Cardiac ventricle fibroblast (primary cell): ENCODE data around the gene ZNF280B.

DNA sequence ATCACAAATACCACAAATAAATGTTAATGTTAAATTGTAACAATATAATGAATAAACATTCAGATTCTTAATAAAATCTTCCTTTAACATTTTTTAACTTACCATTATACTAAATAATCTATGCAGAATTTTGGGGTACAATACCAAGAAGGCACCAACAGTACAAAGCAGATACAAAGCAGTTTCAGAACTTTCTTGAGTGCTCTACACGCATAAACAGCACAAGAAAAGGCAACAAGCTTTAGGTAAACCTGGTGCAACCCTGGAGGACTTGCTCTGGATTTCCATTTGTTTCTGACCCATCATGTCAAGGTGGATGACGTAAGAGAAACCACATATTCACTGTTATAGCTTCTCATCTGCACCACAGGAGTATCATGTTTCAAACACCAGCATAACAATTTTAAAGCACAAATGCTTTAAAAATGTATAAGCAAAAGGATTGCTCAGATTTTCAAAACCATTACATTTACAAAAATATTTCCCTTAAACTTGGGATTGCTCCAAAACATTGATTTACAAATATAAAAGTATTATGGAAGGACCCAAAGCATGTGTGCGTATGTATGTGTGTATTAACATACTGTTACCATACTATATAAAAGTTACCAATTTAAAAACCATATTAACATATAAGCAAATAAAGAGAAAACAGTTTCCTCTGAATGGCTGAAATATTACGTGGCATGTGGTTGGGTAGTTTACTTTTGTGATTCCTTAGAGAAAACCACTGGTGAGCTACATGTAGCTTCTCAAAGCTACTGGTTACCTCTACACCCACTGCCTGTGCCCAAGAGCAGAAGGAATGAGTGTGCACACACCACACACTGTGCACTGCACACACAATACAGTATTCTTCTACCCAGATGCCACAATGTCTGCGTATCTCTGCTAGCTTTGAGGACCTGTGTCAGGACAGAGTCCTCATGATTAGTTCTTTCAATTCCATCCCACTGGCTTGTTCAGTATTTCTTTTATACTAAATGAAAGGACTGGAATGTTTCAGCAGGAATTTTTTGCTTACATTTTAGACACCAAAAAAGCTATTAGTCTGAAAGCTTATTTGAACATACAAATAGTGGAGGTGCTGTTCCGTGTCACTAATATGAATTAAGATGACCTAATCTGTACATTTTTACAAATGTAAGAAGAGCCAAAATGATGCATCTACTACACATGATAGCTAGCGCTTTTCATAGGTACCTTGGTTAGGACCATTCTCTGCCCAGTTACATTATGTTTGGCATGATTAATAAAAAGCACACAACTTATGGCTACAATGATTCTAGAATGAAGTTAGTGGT, 25.4 kb upstream of the YPEL1 start:
- RAMPAGE, long total RNA = no peak

DNA sequence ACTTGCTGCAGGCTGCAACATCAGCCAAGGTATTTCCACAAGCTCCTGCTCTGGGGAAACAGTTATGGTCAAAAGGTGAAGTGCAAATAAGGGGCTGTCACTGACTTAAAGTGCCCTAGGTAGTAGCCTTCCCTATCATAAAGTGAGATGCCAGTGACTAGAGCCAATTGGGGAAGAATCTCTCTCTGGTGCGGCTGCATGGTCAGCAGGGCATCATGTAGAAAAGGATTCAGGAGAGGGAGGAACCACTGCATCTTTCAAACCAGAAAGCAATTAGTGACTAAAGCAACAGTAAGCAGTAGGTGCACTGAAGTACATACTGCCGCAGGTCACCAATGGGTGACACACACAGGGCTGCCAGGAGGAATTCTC, 28.1 kb upstream of the YPEL1 start:
- RAMPAGE, long total RNA = no peak

- RAMPAGE, long total RNA = no peak
Observed at GRCh38 chr22:21803026-21803625, 64.3 kb downstream of the MAPK1 start.

DNA sequence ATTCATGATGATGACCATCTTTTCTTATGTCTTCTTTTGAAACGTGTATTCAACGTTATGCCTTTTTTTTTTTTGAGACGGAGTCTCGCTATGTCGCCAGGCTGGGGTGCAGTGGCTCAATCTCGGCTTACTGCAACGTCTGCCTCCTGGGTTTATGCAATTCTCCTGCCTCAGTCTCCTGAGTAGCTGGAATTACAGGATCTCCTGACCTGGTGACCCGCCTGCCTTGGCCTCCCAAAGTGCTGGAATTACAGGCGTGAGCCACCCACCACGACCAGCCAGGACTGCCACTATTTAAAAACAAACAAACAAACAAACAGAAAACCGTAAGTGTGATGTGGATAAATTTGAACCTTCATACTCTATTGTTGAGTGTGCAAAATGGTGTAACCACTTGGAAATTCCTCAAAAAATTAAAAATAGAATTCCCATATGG, 56.7 kb downstream of the MAPK1 start:
- RAMPAGE, long total RNA = no peak

DNA sequence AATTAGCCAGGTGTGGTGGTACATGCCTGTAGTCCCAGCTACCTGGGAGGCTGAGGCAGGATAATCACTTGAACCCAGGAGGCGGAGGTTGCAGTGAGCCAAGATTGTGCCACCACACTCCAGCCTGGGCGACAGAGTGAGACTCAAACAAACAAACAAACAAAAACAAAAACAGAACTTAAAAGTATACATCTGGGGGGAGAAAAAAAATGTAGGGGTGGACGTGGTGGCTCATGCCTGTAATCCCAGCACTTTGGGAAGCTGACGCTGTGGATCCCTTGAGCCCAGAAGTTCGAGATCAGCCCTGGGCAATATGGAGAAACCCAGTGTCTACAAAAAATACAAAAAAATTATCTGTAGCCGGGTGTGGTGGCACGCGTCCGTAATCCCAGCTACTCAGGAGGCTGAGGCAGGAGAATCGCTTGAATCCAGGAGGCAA, 31.2 kb downstream of the MAPK1 start:
- RAMPAGE, long total RNA = no peak

DNA sequence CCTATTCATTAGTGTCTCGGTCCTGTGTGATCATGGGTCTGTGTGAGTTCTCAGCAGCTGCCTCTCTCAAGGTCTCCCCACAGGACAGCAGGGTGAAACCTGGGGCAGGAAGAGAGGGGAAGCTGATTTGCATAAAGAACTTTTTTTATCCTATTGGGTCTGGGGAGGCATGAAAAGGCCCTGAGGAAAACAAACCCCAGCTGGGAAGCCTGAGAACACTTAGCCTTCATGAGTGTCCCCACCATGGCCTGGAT, 115.9 kb upstream of the TOP3B start:
- RAMPAGE, long total RNA = no peak

DNA sequence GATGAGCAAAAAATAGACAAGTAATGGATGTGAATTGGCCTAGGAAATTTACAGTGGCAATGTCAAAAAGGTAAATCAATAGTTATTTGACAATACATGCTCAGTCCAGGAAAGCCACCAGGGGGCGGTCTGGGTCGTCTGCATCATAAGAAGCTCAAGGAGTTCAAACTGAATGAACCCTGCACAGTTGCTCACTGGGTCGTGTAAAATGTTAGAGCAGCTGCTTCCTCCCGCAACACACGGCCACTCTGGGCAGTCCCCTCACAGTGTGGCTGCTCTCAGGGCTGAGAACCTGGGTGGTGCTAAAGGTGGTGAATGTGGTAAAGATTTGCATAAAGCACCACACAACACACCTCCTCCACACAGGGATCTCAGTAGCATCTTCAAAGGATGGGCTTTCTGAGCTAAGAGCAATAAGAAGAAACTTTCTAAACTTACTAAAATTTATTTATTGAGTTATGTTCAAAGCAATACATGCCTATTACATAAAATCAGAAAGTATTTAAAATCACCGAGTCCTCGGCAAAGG, 85.8 kb downstream of the ZNF280B start:
- RAMPAGE, long total RNA = no peak

DNA sequence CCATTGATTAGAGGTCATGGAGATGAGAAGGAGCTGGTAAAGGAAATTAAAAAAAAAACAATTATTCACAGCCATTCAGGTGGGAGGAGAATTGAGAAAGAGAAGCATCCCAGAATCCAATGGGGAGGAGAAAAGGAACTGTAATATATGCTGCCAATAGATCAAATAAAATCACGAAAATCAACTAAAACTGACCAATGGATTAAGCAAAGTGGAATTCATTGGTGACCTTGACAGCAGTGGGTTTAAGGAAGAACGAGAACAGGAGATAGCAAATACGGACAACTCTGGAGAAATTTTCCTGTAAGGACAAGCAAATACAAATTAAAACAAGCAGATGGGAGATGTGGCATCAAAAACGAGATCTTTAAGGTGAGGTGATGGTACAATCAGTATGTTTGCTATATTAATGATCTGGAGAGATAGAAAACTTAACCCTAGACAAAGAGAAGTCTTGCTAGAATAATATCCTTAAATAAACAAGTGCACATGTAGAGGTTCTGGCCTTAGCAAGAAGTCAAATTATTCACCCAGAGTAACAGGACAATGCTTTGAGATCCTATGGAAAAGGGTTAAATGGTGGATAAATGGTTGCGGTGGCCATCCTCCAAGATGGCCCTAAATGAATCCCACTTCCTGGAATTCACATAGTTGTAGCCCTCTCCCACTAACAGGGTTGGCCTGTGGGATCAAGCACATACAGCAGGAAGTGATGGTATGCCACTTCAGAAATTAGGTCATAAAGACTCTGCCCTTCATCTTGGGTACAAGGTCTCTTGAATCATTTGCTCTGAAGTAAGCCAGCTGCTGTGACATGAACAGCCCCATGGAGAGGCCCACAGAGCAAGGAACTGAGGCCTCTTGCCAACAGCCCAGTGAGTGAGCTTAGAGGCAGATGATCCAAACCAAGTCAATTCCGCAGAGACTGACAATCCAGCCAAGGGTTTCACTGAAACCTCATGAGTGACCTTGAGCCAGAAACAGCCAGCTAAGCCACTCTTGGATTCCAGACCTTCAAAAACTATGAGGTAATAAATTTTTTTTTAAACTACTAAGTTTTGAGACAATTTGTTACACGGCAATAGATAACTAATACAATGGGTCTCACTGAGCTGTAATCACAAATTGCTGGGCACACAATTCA, 1.9 kb downstream of the ZNF280B start:
- RAMPAGE, long total RNA = no peak

DNA sequence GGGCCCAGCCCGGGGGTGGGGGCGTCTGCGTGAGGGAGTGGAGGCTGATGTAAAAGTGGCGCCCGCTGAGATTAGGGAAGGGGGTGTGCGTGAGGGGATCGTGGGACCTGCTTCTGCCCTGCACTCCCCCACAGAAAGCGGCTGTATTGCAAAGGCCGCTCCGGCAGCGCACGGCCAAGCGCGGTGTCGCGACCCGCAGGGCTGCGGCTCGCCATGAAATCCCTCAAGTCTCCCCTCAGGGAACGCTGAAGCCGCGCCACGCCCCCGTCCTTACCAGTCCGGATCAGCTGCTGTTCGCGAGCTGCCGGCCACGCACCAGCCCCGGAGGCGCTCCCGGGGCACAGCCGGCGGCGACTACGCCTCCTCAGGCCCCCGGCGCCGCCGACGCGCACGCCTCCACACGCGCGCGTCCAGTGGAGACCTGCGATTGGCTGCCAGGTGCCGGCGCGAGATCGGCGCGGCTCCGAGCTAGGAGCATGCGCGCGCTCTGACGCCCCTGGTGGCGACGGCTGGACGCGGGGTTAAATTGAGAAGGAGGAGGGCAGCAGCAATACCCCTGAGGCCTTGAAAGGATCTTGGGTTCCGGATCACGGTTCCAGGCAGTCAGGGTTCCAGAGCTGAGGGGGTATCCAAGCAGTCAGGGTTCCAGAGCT, at the start of gene ZNF280B:
Gene ZNF280B, minus strand, starts transcription at position 358 of the 653 bp plus-strand sequence.
- RAMPAGE, long total RNA = no peak

- RAMPAGE, long total RNA = no peak
Observed at GRCh38 chr22:22734279-22734828, 89.9 kb downstream of the GGTLC2 start.

DNA sequence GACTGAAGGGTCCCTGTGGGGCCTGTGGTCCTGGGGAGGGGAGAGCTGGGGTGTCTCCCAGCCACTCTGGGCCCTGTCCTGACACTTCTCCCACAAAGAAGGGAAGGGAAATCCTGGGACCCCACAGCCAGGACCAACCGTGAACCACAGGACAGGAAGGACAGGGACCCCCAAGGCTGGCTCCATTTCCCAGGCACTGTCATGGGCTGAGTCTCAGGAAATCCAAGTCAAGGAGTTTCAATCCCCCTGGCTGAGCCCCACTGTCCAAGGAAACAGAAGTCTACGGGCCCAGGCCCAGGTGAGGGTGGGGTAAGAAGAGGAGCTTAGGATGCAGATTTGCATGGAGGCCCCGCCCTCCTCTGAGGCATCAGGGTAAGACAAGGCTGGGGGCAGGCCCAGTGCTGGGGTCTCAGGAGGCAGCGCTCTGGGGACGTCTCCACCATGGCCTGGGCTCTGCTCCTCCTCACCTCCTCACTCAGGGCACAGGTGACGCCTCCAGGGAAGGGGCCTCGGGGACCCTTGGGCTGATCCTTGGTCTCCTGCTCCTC, 31.4 kb upstream of the IGLL5 start:
- RAMPAGE, long total RNA = no peak

DNA sequence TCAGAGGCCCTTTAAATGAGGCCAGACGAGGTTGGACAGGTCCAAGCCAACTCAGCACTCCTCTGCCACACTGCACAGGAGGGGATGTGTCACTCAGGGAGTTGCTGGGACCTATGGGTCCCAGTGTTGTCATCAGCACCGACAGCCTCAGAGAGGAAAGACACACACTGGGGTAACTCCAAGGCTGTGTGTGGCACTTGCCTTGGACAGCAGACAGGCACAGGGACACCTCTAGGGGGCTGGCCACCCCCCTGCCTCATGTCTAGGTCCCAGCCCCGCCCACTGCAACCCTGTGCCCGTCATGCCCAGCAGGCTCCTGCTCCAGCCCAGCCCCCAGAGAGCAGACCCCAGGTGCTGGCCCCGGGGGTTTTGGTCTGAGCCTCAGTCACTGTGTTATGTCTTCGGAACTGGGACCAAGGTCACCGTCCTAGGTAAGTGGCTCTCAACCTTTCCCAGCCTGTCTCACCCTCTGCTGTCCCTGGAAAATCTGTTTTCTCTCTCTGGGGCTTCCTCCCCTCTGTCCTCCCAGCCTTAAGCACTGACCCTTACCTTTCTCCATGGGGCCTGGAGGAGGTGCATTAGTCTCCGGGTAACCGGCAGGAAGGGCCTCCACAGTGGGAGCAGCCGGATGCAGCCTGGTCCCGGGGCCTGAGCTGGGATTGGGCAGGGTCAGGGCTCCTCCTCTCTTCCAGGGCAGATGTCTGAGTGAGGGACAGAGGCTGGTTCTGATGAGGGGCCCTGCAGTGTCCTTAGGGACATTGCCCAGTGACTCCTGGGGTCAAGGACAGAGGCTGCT, 6.0 kb downstream of the IGLL5 start:
- RAMPAGE, long total RNA = no peak

GRCh38 chr22:22904639-22905176, 17.1 kb downstream of the IGLL5 start:
- RAMPAGE, long total RNA = no peak

GRCh38 chr22:22975263-22975592, 87.6 kb downstream of the IGLL5 start:
- RAMPAGE, long total RNA = no peak

DNA sequence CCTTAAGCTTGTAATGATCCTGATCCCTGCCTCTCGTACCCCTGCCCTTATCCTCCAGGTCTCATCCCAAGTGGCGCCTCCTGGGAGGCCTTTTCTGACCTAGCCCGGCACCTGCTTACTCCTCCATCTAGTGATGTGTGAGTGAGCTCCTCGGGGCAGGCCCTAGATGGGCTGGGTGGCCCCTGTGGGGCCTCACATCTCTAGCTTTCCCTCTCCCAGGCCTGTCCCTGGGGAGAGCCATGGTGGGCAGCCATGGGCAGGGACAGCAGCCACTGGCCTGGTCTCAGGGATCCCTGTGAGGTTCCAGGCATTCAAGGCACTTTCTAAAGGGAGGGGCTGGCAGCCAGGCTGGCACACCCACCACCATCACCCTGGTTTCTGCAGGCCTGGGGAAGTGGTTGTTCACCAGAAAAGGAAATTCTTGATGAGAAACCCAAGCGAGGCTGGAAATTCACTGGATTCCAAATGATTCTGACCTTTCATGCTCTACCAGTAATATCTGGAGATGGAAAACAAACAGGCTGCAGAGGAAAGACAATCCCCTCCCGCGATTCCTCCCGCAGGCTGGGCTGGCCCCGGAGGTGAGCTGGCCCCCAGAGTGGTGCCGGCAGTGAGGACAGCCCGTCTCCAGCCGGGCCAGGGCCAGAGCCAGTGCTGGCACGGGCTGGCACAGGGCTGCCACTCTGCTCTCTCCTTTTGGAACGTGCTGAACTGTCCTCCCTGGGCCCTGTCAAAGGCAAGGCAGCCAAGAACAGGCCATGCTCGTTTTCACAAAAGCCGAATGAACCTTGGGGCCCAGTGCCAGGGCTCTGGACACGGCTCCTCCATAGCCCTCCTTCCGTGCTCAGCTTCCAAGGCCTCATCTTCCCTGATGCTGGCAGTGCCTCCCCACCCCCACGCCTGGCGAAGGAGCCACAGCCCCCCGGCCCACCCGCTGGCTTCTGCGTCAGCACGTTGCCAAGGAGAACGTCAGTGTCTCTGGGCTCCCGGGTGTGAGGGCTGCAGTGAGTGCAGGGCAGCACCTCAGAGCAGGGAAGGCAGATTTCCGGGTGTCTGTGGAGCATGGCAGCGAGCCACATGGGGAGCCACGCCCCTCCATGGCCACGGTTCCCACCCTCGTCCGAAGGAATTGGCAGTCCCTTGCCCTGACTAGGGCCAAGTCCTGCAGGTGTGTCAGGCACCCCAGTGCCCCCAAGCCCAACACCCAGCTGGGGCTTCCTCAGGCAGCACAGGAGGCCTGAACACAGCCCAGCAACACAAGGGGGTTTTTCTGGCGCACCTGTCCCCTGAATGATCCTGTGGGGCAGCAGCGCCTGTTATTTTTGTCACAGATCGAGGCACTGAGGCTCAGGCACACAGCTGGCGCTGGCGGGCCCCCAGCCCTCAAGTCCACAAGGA, 28.4 kb downstream of the GNAZ start:
- RAMPAGE, long total RNA = no peak

DNA sequence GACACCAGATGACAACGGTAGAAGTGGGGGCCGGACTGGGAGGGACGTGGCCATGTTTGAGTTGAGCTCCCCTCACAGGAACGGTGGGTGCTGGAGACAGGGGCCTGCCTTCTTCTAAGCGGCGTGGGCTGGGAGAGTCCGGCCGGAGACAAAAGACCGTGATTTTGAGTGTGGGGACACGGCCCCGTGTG, 203 bp downstream of the RSPH14 start:
- RAMPAGE, long total RNA = no peak

GRCh38 chr22:23182423-23183094, 2.2 kb downstream of the BCR start:
- RAMPAGE, long total RNA = no peak

GRCh38 chr22:23197663-23198629, 17.6 kb downstream of the BCR start:
- RAMPAGE, long total RNA = no peak

DNA sequence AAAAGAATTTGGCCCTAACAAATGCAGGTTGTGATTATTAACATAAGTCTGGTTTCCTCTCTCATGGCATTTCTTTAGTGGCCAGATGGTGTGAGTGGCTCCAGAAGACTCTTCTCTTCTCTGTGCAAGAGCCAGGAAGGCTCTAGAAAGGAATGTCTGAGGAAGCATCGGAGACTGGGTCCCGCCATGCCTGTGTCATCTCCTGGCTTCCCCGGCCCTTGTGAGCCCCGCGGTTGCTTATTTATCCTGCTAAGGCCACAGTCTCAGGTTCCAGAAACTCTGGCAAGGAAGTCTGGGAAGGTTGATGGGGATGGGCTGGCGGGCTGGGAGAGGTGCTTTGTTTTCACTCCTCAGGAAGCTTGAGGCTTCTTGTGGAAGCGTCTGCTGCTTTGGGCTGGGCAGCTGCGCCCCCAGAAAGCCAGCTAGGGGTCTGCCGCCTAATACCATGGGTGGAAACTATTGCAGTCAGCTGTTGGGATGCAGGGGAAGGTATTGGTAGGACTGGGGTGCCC, 18.9 kb downstream of the BCR start:
- RAMPAGE, long total RNA = no peak

DNA sequence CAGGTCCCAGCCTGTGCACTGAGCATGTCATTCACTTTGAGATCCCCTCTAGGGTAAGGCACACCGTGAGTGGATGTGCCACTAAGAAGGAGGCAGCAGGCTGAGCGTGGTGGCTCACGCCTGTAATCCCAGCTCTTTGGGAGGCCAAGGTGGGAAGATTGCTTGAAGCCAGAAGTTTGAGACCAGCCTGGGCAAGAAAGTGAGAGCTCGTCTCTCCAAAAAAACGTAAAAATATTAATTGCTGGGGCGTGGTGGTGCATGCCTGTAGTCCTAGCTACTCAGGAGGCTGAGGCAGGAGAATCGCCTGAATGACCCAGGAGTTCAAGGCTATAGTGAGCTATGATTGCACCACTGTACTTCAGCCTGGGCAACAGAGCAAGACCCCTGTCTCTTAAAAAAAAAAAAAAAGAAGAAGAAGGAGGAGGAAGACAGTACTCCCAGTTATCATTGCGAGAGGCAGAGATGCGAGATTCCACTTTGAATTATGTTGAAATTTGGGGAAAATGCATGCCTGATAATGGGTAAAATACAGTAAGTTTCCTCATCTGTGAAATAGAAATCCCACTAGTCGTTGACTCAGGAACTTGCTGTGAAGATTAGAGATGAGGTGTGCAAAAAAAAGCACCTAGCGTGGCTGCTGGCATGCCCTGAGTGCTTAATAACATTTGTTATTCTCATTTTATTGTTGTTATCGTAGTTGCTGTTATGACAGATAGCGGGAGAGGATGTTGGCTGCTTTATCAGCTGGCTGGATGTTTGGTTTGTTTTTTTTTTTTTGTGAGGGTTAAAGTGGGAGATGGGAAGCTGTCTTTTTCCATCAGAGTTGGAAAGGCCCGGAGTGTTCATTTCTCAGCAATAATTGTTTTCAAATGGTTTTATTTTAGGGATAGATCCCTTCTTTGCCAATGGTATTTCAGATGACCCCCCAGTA, 33.4 kb downstream of the BCR start:
- RAMPAGE, long total RNA = no peak